Hematopoietic multipotent progenitor cell (in vitro differentiated cells): Measurements from ENCODE around the gene WDR11.

GRCh38 chr10:119288304-119289161 is 81.2 kb downstream of the GRK5 start:
- CAGE, long polyA plus RNA, result no peak

- CAGE, long polyA plus RNA, result no peak
These were observed 143.2 kb downstream of the GRK5 start for GRCh38 chr10:119350581-119351059.

DNA sequence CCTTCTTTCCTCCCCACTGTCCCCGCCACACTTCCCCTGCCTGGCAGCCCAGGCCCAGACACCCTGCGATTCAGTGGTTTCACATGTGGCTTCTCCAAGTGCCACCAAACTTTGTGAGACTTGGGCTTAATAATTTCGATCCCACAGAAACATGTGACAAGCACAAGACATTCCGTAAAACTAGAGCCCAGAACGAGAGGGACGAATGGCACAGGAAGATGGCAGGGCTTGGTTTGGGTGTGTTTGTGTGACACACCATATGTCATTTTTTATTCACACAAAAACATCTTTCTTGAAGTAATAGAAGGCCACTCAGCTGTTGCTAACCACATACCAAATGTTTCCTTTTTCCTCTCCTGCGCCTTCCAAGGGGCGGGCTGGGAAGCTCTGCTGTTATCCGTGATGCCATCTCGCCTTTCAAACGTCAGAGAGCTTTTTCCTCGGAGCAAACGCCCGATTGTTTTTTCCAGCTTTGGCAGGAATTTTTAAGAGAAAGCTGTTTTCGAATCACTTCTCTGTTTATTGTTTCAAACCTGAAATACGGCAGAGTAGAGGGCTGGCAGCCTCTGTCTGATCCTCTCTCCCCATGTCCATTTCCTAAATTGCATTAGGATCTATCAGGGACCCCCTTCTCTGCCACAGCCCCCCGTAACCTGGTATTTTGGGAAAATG is 163.0 kb downstream of the GRK5 start:
- CAGE, long polyA plus RNA, result no peak

DNA sequence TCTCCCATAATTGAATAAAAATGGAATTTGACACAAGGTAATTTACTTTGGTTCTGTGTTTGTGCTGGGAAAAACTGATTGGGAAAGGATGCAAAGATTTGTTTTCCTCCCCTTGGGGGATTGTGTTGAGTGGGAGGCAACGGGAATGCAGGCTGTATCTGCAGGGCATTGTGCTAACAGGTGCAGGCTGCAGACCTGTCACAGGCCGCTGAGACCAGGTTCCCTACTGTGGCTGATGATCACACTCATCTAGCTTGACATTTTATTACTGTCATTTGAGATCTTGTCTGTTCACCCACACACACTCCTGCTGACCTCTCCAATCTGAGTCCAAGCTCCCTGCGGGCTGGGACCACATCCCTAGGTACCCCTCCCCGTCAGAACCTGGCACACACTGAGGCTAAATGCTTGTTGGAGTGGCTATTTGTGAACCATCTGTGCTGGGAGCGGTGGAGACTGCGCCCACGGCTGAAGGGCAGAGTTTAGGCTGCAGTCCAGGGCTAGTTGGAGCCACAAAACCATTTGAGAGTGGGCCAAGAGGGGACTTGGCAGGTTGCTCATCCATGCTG is 164.6 kb downstream of the RGS10 start:
- CAGE, long polyA plus RNA, result no peak

- CAGE, long polyA plus RNA, result no peak
These were observed 130.1 kb downstream of the RGS10 start for GRCh38 chr10:119412071-119413235.

DNA sequence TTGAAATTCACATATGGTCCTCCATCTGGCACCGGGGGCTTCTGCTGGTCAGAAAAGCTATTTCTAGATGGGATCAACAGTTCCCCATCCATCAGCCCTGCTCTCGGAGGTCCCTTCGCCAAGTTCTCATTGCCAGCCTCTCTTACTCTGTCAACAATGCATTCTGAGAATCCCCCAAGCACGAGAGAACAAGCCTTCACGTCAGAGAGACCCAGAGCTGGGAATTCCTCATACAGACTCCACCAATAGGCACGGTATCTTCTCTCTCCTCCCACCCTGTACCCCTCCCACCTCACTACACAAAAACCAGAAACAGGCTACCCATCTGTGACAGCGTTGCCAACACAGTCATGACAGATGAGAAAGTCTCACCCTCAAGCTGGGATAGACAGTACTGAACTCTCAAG is 15.7 kb downstream of the RGS10 start:
- CAGE, long polyA plus RNA, result no peak

- CAGE, long polyA plus RNA, result no peak
These were observed 396 bp downstream of the RGS10 start for GRCh38 chr10:119542059-119542587.

DNA sequence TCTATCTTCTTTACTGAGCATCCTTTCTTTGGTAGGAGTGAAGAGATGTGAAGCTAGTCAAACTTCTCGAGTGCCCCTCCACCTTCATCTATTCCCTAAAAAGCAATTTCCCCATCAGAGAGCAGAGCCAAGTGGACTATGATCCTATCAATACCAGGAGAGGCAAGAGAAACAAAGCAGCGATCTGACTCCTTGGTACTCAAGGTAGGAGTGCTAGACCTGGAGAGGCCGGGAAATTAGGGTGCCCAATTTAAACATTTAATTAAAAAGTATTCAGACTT is 1.7 kb downstream of the TIAL1 start:
- CAGE, long polyA plus RNA, result no peak

- CAGE, long polyA plus RNA, result no peak
These were observed 8.7 kb downstream of the BAG3 start for GRCh38 chr10:119659641-119660579.

DNA sequence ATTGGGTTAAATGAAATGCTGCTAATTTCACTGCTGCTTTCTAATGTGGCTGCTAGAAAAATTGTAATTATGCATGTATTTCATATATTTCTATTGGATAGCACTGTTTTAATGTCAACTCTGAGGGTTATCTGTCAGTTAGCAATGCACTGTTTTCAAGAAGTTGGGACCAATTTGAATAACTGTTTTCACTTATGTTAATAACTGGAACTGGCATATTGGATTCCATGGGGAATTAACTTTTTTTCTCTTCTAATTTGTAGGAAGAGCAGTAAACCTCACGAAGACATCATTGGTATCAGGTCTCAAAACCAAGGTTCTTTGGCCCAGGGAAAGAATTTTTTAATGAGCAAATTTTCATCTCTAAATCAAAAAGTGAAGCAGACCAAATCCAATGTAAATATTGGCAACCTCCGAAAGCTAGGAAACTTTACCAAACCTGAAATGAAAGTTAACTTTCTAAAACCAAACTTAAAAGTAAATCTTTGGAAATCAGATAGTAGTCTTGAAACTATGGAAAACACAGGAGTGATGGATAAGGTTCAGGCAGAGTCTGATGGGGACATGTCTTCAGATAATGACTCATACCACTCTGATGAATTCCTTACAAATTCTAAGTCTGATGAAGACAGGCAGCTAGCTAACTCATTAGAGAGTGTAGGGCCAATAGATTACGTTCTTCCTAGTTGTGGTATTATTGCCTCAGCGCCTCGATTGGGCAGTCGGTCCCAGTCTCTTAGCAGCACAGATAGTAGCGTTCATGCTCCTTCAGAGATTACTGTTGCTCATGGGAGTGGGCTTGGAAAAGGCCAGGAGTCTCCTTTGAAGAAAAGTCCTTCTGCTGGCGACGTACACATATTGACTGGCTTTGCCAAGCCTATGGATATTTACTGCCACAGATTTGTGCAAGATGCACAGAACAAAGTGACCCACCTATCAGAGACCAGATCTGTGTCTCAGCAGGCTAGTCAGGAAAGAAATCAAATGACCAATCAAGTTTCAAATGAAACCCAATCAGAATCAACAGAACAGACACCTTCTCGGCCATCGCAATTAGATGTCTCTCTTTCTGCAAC is 45.9 kb downstream of the MCMBP start:
- CAGE, long polyA plus RNA, result no peak

- CAGE, long polyA plus RNA, result no peak
These were observed 41.8 kb downstream of the MCMBP start for GRCh38 chr10:119830560-119831569.

GRCh38 chr10:120850782-120852134 is at the start of gene WDR11:
Gene WDR11, plus strand, starts transcription at chr10:120851362.
- CAGE, long polyA plus RNA, result start-site peak on the minus strand at chr10:120851262-120851339, 37 reads

DNA sequence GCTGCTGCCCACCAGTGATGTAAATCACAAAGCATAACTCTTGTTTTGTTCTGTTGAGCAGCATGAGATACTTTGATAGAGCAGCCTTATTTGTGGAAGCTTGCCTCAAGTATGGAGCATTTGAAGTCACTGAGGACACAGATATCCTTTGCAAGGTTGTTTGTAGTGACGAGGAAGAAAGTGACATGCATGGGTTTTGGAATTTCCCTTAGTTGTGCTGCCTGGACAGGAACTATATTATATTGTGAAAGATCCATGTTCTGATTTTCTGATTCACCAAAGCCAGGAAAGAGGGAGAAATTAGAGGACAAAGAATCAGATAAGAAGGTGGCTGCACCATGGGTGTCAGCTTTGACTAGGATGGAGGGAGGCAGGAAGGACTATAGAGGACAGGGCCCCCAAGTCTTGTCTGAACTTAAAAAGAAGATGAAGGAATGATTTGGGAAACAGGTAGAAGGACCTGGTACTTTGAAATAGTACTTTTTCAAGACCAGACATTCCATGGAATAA is 55.6 kb downstream of the WDR11 start:
- CAGE, long polyA plus RNA, result no peak

- CAGE, long polyA plus RNA, result no peak
These were observed 261.3 kb downstream of the WDR11 start for GRCh38 chr10:121112367-121112901.

GRCh38 chr10:121235791-121236128 is 362.5 kb downstream of the FGFR2 start:
- CAGE, long polyA plus RNA, result no peak

- CAGE, long polyA plus RNA, result no peak
These were observed 335.4 kb downstream of the FGFR2 start for GRCh38 chr10:121262744-121263244.

GRCh38 chr10:121530853-121531720 is 67.2 kb downstream of the FGFR2 start:
- CAGE, long polyA plus RNA, result no peak

GRCh38 chr10:121549999-121550765 is 48.1 kb downstream of the FGFR2 start:
- CAGE, long polyA plus RNA, result no peak

GRCh38 chr10:122021219-122022243 is 32.6 kb downstream of the TACC2 start:
- CAGE, long polyA plus RNA, result no peak

DNA sequence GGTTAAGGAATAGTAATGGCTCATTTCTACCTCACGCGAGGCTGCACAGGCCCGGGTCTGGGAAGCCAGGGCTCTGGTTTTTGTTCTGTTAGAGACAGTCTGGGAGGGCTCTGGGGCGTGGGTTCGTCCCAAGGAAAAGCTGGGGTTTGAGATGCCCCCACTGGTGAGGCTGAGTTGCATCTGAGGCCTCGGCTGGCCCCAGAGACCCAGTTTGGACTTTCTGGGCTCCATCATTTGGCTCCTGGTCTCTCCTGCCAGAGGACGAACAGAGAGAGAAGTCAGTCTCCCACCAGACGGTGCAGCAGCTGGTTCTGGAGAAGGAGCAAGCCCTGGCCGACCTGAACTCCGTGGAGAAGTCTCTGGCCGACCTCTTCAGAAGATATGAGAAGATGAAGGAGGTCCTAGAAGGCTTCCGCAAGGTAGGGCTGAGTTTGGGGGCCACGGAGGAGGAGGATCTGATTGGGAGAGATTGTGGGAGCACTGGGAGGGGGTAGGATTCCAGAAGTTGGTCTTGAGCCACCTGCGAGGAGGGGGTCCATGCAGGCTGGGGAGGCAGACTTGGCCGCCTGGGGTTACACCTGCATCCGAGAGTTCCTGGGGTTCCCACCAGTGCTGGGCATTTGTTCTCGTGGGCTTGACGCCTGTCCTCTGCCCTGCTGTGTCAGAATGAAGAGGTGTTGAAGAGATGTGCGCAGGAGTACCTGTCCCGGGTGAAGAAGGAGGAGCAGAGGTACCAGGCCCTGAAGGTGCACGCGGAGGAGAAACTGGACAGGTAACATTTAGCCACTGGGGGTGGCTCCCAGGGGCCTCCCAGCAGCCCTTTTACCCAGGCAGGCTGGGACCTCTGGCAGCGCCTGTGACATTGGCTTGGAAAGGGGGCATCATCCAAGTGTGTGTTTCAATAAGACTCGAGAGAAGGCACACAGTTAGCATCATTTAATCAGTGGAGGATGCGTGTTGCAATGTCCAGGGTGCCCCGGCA is 22.4 kb upstream of the BTBD16 start:
- CAGE, long polyA plus RNA, result no peak